Measurements from ENCODE around the gene ALX3.

DNA sequence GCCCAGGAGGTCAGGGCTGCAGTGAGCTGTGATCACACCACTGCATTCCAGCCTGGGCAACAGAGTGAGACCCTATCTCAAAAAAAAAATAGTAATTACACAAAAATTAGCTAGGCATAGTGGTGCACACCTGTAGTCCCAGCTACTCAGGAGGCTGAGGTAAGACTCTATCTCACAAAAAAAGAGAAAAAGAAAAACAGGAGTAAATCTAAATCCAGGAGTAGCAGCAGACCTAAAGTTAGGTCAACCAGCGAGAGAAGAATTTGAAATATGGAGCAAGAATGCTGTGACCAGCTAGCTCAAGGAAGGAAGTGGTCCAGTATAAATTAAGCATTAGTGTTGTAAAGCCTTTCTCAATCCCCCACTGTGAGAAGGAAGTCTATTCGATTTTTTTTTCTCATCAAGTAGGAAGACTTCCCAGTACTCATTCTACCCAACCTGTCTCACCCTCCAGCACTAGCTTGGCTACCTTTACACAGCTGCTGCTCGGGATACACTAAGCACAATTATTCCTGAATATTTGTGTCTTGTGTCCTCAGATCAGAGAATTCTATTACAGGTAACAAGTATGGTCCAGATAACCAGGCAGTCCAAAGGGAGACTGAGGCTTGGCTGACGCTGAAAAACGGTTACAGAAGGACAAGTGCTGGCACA lies 1.6 kb downstream of the SORT1 start:
- RRBS = no CpG with 5 or more reads among the region's 5 CpGs

- RRBS = no CpG with 5 or more reads among the region's 1 CpG
Observed at GRCh38 chr1:109415100-109415637, 11.1 kb downstream of the PSMA5 start.

DNA sequence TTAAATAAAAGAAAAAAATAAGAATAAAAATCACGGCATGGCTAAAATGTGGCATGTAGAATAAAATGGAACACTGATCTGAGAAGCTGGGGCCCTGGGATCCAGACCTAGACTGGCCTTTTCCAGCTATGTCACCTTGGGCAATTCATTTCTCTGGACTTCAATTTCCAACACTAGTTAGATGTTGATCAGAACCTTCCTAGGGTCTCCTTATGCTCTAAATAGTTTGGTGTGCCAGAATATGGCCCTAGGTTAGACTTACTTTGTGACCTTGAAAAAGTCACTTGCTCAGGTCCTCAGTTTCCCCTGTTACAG lies 1.3 kb downstream of the SYPL2 start:
- RRBS = no CpG with 5 or more reads among the region's 1 CpG

GRCh38 chr1:109531808-109532178 lies 7.9 kb upstream of the GPR61 start:
- RRBS = 59% methylated on average over 3 of the region's 9 CpGs

DNA sequence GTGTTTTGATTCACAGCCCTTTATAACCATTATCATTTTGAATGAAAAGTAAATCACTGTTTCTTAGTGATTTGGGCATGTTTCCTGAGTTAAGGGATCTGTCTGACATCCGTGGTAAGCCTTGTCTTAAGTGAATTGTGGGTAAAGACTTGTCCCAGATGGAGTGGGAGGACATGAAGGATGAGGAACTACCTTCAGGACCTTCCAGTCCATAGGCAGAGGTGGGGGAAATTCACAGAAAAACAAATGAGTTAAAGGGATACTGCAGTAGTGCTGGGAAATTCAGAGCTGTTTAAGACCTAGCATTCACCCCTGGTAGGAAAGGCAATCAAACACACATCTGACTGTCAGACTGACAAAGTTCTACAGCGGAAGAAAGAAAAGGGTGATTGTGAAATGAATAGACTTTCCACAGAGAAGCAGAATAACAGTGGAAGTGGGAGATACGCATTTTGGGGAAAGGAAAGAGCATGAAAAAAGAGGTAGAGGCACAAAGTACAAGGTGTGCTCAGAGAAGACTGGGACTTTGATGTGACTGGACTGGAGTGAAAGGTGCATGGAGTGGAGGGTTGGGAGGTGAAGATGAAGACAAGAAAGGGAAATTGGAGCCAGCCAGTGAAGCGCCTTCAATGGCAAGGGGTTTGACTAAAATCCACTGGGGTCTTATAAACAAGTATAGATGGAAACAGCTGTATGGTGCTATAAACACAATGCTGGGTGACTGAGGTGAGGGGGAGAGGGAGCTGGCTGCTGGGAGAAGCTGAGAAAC lies 2.9 kb downstream of the GNAT2 start:
- RRBS = no CpG with 5 or more reads among the region's 4 CpGs

DNA sequence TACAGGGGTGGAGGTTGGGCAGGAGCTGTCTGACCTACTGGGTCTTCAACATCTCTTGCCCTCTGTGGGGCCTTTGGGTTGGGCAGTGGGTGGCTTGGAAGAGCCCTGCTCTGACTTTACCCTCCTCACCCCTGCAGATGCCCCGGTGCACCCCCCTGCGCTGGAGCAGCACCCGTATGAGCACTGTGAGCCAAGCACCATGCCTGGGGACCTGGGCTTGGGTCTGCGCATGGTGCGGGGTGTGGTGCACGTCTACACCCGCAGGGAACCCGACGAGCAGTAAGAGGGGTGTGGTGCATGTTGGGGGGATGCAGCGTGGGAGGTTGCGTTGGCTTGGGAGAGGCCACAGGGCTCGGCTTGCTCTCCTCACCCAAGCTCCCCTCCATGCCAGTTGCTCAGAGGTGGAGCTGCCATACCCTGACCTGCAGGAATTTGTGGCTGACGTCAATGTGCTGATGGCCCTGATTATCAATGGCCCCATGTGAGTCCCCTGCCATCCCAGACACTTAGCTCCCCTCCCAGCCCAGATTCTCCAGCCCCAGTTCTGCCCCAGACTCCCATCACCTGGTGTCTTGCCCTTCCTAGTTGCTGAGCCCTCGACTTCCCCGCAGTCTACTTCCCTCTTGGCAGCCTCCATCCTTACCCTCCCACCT lies 7.5 kb downstream of the AMPD2 start:
- RRBS = no CpG with 5 or more reads among the region's 15 CpGs

DNA sequence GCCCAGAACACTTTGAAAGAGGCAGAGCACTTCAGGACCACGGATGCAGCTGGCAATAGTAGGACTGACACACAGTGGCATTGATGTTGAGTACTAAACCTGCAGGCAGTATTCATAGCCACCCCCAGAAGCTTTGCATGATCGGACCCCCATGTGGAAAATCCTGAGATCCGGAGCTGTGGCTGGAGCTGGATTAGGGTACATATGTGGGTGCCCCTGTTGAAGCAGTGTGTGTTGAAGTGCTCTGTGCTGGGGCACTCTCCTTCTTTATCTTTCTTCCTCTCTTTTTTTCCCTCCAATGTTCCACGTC lies 3.5 kb downstream of the GSTM5 start:
- RRBS = no CpG with 5 or more reads among the region's 4 CpGs

GRCh38 chr1:109772083-109772701 lies 8.5 kb upstream of the EPS8L3 start:
- RRBS = no CpG with 5 or more reads among the region's 6 CpGs

- RRBS = no CpG with 5 or more reads among the region's 8 CpGs
Observed at GRCh38 chr1:109786430-109787131, 22.9 kb upstream of the EPS8L3 start.

- RRBS = no CpG with 5 or more reads among the region's 8 CpGs
Observed at GRCh38 chr1:109796726-109797516, 33.2 kb upstream of the EPS8L3 start.

DNA sequence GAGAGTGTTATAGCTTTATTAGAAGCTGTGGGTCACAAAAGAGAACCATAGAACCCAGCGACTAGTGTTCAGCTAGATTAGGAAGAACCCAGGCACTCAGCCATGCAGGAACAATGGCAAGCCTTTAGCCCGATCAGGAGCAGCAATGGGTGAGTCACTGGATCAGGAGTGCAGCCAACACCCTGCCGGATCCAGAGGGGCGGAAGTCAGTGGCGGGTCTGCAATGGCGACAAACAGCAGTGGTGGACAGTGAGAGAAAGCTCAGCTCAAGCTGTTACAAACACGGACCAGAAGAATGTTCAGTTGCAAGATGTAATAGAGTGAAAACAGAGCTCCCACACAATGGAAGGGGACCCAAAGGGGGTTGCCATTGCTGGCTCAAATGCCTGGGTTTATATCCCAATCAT lies 58.3 kb upstream of the CSF1 start:
- RRBS = no CpG with 5 or more reads among the region's 7 CpGs

DNA sequence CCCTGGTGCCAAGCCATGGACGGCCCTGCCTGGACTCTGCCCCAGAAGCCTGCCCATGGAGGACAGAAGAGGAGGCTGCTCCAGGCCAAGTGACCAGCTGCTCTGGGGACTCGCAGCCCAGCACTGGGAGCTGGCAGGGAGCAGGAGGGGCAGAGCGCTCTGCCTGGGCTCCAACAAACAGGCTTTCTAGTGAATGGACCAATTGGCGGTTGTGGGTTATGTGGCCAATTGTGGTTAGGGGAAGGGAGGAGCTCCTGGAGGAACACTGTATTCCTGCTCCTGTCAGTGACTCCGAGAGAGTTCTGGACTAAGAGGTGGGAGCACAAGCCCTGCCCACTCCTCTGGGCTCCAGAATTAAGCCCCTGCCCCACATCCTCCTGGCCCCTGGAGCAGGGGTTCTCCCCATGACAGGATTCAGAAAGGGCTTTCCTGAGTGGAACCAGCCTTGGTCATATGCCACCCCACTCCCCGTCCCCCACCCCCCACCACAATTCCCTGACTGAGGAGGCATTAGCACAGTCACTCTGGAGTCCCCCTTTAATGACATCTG lies 6.1 kb upstream of the CSF1 start:
- RRBS = no CpG with 5 or more reads among the region's 6 CpGs

DNA sequence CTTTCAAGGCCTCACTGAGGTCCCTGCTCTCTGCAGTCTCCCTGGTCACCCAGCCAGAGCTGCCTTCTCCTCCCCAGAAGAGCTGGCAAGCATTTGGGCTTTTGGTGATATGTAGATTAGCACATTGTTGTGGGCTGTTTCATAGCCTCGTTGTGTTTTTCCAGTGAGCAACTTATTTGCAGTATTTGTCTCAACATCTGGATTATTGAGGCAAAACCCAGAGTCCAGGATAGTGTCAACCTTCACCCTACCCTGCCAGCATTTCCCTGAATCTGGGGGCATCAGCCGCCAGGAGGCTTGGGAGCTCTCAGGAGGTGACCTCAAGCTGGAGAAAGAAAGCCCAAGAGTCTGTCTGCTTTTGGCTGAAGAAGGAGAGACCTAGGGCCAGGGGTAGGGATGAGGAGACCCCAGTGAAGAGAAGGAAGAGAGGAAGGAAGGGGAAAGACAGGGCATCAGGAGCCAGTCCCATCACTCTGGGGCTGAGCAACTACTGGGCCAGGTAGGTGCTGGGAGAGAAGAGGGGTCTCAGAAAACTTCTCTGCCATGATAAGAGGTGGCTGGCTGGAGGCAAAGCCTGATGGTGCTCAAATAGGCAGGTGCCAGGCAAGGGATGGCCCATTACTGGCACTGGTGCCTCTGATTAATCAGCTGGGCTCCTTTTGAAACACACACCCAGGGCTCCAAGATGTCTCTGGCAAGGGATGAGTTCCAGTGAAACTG lies 2.5 kb downstream of the CSF1 start:
- RRBS = no CpG with 5 or more reads among the region's 2 CpGs

DNA sequence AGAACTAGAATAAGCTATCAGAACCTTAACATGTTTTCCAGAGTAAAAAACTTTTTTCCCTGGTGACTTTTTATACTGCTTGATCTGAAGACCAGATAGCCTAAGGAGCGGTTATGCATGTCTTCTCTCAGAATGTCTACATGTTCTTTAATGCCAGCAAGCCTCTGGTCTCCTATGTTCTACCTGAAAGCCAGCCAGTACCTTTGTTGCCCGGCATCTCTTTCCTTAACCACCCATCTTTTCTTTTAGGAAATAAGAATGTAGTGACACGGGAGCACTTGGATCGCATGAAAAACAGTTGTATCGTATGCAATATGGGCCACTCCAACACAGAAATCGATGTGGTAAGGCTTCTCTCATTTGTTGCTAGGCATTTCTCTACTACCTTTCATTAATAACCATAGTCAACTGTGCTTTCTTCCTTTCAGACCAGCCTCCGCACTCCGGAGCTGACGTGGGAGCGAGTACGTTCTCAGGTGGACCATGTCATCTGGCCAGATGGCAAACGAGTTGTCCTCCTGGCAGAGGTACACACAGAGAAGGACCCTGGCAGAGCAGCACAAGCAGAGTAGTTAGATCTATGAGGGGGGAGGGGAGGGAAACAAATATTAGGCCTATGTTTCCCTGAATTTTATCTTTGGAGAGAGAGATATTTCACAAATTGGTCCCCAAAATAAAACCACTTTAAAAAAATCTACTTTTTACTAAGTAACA lies 16.1 kb upstream of the STRIP1 start:
- RRBS = no CpG with 5 or more reads among the region's 12 CpGs

DNA sequence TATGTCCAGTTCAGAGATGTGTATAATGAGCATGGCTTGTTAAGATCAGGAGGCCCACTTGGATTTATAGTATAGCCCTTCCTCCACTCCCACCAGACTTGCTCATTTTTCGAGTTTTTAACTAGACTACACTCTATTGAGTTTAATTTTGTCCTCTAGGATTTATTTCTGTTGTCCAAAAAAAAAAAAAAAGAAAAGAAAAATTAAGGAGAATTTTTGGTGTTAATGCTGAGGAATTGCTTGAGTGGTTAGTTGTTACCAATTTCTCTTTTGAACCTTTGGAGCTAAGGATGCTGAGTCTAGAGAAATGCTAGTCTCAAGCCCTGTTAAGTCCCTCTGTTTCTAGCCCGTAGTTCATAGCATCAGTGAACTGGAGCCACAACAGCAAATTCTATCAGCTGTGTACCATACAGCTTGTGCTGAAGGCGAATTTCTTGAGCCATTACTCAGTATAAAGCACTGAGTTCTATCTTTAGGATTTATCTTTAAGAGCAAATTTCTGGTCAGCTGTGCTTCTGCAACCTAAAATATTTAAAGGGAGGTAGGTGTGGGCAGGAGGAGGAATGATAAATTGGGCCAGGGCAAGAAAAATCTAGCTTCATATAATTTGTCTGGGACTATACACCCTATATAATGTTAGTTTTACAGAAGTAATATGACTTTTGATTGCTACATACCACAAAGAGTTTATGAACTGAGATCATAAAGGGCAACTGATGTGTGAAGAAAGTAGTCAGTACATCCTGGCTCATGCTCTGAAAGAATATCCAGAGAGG lies 12.0 kb upstream of the STRIP1 start:
- RRBS = no CpG with 5 or more reads among the region's 3 CpGs

GRCh38 chr1:110035448-110035685 lies 943 bp downstream of the STRIP1 start:
- RRBS = no CpG with 5 or more reads among the region's 6 CpGs

DNA sequence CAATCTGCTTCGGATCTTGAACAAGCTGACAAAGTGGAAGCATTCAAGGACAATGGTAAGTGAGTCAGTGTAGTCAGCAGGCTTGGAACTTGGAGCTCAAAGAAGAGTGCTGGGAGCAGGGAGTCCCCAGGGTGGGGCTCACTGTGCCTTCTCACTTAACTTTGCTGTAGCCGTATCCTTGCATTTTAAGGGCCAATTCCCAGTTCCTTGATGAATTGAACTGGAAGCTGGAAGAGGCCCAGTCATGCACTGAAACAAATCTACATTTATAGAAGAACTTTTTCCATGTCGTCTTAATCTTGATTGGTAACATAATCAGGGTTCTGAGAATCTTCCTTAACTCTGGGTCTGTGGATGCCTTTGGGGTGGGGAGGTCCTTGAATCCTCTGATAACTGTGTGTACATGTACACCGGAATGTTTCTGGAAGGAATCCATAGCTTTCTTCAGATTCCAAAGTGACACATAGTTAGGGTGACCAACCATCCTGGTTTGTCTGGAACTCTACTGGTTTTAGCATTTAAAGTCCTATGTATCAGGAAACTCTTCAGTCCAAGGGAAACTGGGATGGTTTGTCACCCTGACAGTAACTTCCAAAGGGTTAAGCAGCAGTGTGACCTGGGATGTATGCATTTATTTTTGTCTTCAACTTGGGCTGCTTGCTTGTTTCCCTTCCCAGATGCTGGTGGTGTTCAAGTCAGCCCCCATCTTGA lies 16.7 kb downstream of the STRIP1 start:
- RRBS = no CpG with 5 or more reads among the region's 4 CpGs

DNA sequence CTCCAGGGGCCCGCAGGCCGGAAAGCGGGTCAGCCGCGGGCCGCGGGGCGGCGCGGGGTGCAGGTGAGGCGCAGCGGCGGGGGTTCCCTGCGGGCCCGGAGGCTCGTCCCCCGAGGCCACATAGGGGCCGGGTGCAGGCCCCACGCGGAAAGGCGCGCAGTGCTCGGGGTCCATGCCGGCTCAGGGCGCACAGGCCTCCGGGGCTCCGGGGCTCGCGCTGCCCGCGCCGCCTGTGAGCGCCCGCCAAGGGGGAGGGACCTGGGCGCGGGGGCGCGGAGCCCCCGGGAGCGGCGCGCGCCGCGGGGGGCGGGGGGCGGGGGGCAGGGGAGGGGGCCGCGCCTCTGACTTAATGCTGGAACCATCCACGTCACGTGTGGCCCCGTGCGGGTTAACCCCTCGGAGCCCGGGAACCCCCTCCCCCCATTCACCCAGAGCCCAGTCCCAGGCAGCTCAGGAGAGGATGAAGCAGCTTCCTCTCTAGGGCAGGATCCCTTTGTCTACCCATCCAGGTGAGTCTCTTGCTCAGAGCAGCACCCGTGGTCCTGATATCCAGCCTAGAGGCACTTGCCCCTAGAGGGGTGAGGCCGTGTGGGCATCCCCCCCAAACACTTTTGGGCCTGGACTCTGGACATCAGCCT lies at the start of gene ALX3:
TSS of gene ALX3 (minus strand) at position 234 of the 638 bp plus-strand sequence.
- RRBS = 3% methylated on average over 32 of the region's 57 CpGs

DNA sequence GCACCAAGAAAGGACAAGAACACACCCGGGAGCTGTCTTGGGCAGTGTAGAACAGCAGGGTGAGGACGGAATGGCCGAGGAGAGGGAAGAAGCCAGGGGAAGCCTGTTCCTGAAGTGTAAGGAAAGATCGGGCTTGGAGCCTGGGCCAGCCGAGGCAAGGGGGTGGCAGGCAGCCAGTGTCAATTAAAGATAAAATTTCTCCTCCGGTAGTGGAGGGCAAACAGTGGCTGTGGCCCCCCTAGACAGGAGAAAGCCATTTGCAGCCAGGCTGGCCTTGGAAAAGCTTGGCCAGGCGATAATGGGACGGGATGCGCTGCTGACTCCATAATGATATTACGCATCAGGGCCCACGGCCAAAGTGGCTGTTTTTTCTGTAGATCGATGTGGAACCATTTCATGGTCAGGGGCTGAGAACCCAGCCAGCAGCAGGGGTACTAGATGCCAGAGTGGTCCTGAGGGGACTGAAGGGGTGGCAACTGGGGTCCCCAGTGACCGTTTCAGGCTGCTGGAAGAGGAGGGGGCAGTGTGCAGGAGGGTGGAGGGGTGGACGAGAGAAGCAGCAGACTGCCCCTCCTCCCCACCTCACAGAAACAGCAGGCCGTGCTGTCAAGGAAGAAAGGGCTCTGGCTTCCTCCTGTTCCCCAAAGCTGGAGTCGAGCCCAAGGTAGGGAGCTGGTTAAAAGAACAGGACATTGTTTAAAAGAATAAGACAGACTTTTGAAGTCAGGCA lies 25.1 kb downstream of the KCNC4 start:
- RRBS = no CpG with 5 or more reads among the region's 16 CpGs

DNA sequence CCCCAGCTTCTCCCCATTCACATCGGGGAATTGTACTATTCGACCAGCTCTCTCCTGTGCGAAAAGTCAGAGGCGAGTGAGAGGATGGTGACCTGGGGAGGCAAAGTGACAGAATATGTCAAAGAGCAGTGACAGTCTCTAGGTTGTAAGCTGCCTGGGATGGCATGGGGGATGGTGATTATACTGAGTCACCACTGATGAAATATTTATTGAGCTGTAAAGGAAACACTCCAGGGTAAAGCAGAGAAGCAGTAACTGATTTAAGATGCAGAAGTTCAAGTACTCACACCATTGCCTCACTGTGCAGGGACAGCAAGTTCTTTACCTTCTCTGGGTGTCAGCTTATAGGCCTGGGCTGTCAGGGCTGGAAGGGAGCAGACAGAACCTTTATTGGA lies 46.8 kb upstream of the RBM15 start:
- RRBS = no CpG with 5 or more reads among the region's 4 CpGs

Measured in cardiac fibroblast (primary cell).